Colon Carcinoma Metastatic in the Lung (tissue), 2 donors: ENCODE measurements around a stretch of chr17.

GRCh38 chr17:15437200-15437866 is 30.1 kb downstream of the CDRT4 start:
- PRO-cap, 2 experiments, result no peak in any of the 2 experiments

- PRO-cap, 2 experiments, result no peak in any of the 2 experiments
Observed at GRCh38 chr17:15464663-15465156, 2.7 kb downstream of the CDRT4 start.

DNA sequence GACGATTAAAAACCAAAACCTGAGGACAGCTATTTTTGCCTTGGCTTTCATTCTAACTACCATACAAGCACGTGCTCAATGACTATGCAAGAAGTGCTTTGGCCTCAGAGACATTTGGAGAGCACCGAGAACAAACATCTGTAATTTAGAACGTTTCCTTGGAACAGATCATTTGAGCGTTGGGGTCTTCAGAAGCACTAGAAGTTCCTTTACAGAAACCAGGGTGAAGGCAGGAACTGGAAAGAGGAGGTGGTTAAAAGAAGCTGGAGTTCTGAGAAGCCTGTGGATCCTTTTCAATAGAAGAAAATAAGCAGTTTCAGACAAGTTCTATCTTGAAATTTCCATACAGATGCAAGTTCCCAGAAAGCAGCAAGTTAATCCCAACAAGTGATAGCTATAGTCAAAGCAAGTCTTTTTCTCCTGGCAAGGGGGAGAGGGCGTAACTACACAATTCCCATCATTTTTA is 29.5 kb upstream of the CDRT4 start:
- PRO-cap, 2 experiments, result no peak in any of the 2 experiments

DNA sequence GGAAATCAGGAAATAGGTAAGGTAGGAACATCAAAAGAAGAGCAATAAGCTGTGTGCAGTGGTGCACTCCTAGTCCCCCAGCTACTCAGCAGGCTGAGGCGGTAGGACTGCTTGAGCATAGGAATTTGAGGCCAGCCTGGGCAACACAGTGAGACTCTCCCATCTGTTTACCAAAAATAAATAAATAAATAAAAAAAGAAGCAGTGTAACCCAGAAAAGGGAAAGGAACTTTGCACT is 41.0 kb downstream of the TTC19 start:
- PRO-cap, 2 experiments, result no peak in any of the 2 experiments

DNA sequence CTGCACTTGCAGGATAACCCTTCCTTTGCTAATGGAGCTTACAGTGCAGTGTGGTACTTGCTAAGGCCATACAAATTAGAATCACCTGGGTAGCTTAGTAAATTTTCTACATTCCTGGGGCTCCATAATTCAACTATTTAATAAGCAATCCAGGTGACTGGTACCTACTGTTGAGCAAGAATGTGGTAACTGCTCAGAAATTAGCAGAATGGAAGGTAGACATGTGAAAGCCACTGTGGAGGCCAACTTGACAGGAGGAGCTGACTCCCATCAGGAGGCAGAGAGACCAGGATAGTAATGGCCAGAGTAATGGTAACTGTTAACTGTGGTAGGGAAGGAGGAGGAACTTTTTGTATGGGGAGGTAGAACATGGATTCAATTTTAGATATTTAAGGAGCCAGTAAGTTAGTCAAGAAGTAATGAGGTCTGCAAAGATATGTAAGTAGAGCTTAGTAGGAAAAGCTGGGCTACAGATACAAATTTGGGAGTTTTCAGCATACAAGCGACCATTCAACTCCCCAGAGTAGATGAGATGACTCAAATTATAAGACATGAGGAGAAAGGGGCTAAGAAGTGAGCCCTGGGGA is 42.9 kb downstream of the TTC19 start:
- PRO-cap, 2 experiments, result no peak in any of the 2 experiments

GRCh38 chr17:16297514-16298065 is 55.7 kb downstream of the CENPV start:
- PRO-cap, 2 experiments, result no peak in any of the 2 experiments

GRCh38 chr17:16342533-16343177 is 10.6 kb downstream of the CENPV start:
- PRO-cap, 2 experiments, result no peak in any of the 2 experiments

GRCh38 chr17:16406850-16407856 is 8.2 kb upstream of the TRPV2 start:
- PRO-cap, 2 experiments, result peak in 1 of 2 experiments; most common plus-strand start chr17:16407348 (in 1); most common minus-strand start chr17:16407066 (in 1)

DNA sequence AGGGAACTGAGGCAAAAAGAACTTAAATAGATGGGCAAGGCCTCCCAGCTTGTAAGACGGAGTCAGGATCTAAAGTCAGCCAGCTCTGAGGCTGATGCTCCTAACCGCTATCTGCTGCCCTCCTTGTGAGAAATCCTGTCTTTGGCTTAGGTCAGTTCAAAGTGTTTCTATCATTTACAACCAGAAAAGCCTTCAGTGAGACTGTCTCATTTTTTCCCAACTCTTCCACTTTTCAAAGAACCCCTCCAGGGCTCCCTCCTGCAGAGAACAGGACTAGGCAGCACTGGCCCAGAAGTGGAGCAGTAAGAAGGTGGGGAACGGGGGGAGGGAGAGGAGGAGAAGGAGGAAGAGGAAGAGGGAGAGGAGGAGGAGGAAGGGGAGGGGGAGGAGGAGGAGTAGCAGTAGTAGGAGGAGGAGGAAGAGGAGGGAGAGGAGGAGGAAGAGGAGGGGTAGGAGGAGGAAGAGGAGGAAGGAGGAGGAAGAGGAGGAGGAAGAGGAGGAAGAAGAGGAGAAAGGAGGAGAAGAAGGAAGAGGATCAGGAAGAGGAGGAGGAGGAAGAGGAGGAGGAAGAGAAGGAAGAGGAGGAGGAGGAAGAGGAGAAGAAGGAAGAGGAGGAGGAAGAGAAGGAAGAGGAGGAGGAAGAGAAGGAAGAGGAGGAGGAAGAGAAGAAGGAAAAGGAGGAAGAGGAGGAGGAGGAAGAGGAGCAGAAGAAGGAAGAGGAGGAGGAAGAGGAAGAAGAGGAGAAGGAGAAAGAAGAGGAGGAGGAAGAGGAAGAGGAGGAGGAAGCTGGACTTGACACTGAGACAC is 36.1 kb downstream of the LRRC75A start:
- PRO-cap, 2 experiments, result no peak in any of the 2 experiments

GRCh38 chr17:16969847-16970918 is 1.7 kb downstream of the TNFRSF13B start:
- PRO-cap, 2 experiments, result no peak in any of the 2 experiments

DNA sequence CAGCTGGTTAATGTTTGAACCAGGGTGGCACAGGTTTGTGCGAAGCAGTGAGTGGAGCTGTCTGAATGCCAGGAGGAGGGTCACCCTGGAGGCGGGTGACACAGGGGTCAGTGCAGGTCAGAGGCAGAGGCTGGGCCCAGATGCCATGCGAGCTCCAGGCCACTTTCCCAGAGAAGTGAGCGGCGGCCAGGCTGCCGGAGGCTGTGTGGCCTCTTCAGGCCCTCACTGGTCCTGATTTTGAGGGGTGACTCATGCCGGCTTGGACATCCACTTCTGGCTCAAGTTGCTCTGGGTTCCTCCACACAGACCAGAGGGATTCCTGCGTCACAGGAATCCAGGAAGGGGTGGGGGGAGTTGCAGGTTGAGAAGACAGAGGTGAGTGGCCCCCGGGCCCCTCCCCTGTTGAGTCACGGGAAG is 31.7 kb upstream of the MPRIP start:
- PRO-cap, 2 experiments, result no peak in any of the 2 experiments

- PRO-cap, 2 experiments, result peak in 2 of 2 experiments; most common plus-strand start chr17:17028359 (in 1); most common minus-strand start chr17:17028159 (in 1)
Observed at GRCh38 chr17:17027638-17028606, 14.3 kb upstream of the MPRIP start.

GRCh38 chr17:17036427-17036892 is 5.8 kb upstream of the MPRIP start:
- PRO-cap, 2 experiments, result no peak in any of the 2 experiments

- PRO-cap, 2 experiments, result no peak in any of the 2 experiments
Observed at GRCh38 chr17:17107014-17107363, 64.7 kb downstream of the MPRIP start.

GRCh38 chr17:17109545-17110312 is 67.5 kb downstream of the MPRIP start:
- PRO-cap, 2 experiments, result peak in 1 of 2 experiments; most common plus-strand start chr17:17110128 (in 1); most common minus-strand start chr17:17110156 (in 1)

- PRO-cap, 2 experiments, result no peak in any of the 2 experiments
Observed at GRCh38 chr17:17125147-17126132, 80.7 kb downstream of the PLD6 start.

DNA sequence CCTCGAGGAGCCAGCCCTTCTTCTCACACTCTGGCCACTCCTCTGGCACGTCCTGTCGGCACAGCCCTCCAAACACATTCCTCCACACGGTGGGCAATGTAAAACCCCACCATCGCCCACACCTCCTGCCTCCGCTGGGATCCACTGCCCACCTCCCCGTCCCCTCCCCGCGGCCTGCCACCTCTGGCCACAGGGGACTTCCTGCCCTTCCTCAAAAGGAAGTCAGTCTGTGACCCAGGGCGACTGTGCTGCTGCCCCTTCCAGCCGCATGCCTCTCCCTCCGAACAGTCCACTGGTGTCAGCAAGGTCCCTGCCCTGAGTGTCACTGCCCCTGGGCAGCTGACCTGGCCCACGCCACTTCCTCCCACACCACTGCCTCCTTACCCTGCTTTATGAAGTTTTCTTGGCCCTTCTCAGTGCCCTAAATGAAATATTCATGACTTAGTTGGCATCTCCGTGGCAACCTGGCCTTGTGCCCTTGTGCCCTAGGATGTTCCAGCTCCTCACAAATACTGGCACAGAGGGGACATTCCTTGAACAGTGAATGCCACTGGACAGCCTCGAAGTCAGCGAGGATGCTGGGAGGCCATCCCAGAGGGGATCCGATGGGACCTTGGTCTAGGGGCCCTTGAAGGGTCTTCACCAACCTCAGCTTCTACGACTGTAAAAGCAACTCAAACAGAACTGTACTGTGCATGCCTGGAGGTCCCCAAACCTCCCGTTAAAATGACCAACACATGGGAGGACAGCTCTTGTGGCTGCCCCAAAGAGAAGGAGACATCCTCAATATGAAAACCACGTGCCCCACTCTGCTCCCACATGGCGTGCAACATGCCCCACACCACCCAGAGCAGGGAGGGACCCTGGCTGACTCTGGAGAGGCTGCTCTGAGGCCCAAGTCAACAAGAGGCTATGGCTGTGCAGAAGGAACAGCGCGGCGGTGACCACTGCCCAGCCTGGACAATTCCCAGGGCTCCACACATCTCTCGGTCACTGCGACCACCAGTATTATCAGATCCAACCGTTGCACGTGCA is 1.8 kb downstream of the PLD6 start:
- PRO-cap, 2 experiments, result no peak in any of the 2 experiments

DNA sequence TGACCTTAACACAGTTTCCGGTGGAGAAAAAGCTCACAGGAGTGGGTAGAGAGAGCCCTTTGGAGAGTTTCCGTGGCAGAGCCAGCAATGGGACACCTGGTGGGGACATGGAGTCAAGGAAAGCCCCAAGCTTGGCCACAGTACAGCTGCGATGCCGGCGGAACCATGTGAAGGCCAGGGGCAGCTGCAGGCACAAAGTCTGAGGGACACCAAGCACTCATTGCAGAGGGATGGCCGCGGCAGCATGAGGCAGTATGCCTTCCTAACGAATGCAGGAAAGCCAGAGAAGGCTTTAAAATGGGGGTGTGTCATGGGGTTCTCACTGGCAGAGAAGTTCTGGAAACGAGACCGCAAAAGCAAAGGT is 7.3 kb downstream of the FLCN start:
- PRO-cap, 2 experiments, result no peak in any of the 2 experiments

- PRO-cap, 2 experiments, result no peak in any of the 2 experiments
Observed at GRCh38 chr17:17235697-17235899, 1.4 kb downstream of the FLCN start.

DNA sequence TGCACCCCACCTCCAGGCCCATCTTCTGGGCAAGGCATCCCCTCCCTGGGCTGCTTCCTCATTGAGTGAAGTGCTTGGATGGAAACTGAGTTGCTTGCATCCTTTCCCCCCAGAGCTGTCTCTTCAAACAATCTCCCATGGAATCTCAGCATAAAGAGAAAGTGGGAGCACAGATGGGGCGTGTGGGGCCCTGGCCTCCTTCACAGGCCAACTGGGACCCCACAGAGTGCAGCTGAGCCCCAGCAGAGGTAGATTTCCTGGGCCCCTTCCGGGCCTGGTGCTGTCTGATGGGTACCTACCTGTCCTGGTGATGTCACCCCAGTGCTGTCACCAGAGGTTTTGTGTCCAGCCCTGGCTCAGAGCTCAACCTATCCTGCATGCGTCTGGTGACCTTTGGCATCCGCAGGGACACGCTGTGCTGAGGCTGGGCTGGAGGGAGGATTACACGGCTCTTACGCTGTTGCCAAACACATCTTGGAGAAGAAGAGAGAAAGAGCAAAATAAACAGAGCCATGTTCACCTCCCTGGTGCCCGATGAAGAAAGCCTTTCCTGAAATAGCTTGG is 70.7 kb upstream of the MED9 start:
- PRO-cap, 2 experiments, result no peak in any of the 2 experiments